GM23338 (cell line): ENCODE measurements around a stretch of chr14.

- PRO-cap: no peak
- RAMPAGE, long total RNA: no peak
Observed at GRCh38 chr14:94582964-94583356, 1.7 kb downstream of the SERPINA5 start.

- PRO-cap: no peak
- RAMPAGE, long total RNA: no peak
Observed at GRCh38 chr14:94591132-94591655, 10.0 kb downstream of the SERPINA5 start.

DNA sequence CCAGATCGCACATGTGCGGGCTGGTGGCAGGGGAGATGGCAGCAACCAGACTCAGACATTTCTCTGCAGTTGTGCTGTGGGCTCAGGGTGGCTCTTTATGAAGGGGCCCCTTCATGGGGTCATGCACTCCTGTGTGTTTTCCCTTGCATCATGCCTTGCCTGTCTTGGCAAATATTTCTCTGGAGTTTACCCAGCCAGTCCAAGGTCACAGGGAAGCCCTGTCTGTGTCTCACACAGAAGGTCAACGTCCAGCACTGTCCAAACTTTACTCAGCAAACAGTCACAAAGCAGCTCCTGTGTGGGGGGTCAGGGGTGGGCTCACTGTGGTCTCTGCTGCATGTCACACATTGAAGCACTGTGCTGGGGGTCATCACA lies 12.7 kb downstream of the SERPINA5 start:
- PRO-cap: no peak
- RAMPAGE, long total RNA: no peak

DNA sequence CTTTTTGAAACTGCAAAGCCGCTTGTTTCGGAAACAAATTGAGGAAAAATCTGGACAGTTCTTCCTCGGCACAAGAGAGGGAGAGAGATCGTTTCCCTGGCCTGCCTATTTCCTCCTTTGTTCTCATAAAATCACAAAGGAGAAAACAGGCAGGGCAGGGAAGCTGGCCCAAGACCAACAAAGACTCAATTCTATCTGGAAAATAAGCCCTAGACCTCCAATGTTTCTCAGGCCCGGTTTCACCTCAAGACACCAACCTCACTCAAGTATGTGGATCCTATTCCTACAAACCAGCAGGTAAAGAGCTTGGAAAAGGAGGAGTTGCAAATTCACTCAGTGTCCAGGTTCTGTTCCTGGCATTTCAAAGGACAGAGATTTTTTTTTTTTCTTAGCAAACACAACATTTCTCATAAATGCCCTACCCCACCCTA lies 19.5 kb downstream of the DICER1 start:
- PRO-cap: no peak
- RAMPAGE, long total RNA: no peak

GRCh38 chr14:95147531-95148123 lies 9.7 kb downstream of the DICER1 start:
- PRO-cap: no peak
- RAMPAGE, long total RNA: no peak

GRCh38 chr14:95183712-95184136 lies 26.4 kb upstream of the DICER1 start:
- PRO-cap: no peak
- RAMPAGE, long total RNA: no peak

GRCh38 chr14:95227259-95227802 lies 70.0 kb upstream of the DICER1 start:
- PRO-cap: no peak
- RAMPAGE, long total RNA: no peak

DNA sequence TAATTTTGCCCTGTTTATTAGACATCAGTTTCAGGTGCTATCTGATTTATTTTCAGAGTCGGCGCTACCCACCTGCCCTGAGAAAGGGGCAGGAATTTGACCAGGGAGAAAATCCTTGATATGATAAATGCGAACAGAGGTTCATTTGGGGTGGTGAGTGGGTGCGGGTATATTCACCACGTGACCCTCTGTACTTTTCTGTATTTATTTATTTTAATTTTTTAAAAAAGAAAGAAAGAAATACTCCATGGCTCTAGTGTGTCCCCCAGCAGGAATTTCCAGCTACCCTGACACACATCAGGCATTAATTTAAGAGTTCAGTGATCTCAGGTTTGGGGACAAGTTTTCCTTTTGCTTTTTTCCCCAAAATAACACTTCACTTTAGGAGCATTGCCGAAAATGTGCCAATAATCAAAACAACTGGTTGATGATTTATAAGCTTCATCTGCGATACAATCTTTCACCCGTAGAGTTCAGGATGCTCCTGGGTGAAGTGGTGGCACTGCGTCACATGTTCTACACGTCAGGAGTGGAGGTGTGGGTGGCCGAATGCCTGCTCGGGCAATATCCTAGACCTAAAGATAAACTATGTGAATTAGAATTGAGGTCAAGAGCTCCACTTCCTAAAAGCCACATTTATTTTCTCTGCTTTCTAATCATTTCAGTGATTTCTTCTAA lies 70.8 kb upstream of the DICER1 start:
- PRO-cap: no peak
- RAMPAGE, long total RNA: no peak

- PRO-cap: no peak
- RAMPAGE, long total RNA: no peak
Observed at GRCh38 chr14:95255560-95255907, 64.2 kb downstream of the CLMN start.

DNA sequence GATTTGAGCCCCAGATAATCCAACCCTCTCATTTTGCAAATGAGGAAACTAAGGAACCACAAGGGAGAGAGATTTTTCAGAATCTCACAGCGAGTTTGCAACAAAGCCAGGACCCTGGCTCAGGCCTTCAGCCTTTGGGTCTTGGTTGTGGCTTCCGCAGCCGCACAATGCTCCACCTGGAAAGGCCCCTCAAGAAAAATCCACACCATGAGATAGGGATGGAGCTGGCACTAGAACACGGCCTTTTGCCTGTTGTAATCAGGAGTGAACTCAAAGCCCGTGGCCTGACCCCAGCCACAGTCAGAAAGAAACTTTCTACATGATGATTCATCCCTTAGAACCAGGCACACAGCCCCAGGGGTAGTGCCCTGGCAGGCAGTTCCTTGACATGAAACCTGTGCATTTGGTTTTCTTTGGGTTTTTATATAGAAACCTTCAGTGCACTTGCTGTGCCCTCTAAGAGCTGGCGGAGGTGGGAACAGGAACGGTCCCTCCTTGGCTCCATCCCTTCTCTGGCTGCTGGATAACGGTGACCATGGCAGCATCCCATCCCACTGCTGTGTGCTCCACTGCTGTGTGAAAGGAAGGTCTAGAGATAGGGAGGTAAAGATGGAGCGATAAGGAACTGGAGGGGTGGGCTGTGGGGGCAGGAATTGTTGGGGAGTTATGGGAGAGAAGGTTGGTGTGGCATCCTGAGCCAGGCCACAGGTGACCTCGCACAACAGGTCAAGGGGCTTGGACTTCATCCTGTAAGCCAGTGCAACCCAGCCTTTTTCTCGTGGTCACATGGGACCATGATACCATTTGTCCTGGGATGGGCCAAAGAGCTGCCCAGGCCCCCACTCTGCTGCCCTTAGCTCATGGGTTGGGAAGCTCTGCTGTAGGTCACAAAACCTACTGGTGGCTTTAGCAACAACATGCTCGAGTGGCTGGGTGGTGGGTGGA lies 4.9 kb downstream of the CLMN start:
- PRO-cap: no peak
- RAMPAGE, long total RNA: no peak

GRCh38 chr14:95326921-95327421 lies 7.3 kb upstream of the CLMN start:
- PRO-cap: no peak
- RAMPAGE, long total RNA: no peak

GRCh38 chr14:95519451-95520200 lies 3.2 kb upstream of the SYNE3 start:
- PRO-cap: no peak
- RAMPAGE, long total RNA: no peak

GRCh38 chr14:95522147-95522469 lies 5.7 kb upstream of the SYNE3 start:
- PRO-cap: no peak
- RAMPAGE, long total RNA: no peak

DNA sequence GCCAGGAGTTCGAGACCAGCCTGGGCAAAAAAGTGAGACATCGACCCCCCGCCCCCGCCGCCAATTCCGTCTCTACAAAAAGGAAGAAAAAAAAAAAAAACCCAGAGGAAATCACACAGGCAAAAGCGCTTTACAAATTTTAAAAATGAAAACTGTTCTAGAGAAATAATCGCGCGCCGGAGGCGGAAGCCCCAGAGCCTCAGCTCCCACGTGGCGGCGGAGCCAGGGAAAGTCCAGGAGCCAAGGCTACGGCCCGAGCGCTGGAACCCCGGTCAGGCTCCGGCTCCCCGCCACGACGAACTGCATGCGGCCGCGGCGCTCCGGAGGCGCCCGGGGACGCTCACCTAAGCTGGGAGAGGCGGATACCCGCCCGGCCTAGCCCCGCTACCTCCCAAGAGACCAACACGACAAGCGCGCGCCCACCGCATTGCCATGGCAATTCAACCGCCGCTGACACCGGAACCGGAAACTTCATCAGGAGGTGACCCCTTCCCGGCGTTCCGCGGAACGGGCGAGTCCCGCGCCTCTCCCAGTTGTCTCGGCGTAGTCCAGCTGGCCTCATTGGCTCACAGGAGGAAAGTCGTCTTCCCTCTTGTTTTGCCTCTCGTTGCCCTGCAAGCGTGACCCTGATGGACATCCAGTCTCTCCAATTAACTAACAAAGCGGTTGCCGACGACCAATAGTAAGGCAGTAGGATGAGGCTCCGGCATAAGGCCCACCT lies 520 bp upstream of the GLRX5 start:
- PRO-cap: bidirectional peak, plus-strand start outside the sequence, minus-strand start at position 429 of the sequence
- RAMPAGE, long total RNA: no peak

- PRO-cap: bidirectional peak, plus-strand start at chr14:95598151, minus-strand start at chr14:95598028
- RAMPAGE, long total RNA: no peak
Observed at GRCh38 chr14:95597824-95598307, 63.0 kb downstream of the GLRX5 start.

- PRO-cap: no peak
- RAMPAGE, long total RNA: no peak
Observed at GRCh38 chr14:95620722-95621079, 65.5 kb upstream of the TCL1B start.

DNA sequence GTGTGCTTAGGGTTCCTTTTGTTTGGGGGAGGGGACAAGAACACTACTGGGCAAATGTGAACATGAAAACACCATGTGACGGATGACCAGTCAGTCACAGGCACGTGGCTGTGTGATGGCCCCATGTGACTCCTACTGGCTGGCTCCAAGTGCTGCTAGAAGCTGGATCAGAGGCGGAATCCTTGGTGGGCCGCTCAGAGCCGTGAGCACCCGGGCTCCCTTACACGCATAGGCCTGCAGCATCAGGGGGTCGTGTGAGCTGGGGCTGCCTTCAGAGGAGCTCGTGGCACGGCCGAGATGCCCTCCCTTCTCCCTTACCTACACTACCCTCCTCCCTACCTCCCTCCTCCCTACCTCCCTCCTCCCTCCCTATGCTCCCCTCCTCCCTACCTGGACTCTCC lies 61.0 kb downstream of the C14orf132 start:
- PRO-cap: unidirectional peak, plus-strand start at position 170 of the sequence
- RAMPAGE, long total RNA: no peak

GRCh38 chr14:96104376-96105090 lies 65.4 kb downstream of the C14orf132 start:
- PRO-cap: no peak
- RAMPAGE, long total RNA: no peak

- PRO-cap: no peak
- RAMPAGE, long total RNA: no peak
Observed at GRCh38 chr14:96195621-96196136, 9.0 kb upstream of the BDKRB2 start.

GRCh38 chr14:96198523-96199151 lies 6.0 kb upstream of the BDKRB2 start:
- PRO-cap: no peak
- RAMPAGE, long total RNA: no peak